Calu3 (cell line): ENCODE measurements around a stretch of chr2.

DNA sequence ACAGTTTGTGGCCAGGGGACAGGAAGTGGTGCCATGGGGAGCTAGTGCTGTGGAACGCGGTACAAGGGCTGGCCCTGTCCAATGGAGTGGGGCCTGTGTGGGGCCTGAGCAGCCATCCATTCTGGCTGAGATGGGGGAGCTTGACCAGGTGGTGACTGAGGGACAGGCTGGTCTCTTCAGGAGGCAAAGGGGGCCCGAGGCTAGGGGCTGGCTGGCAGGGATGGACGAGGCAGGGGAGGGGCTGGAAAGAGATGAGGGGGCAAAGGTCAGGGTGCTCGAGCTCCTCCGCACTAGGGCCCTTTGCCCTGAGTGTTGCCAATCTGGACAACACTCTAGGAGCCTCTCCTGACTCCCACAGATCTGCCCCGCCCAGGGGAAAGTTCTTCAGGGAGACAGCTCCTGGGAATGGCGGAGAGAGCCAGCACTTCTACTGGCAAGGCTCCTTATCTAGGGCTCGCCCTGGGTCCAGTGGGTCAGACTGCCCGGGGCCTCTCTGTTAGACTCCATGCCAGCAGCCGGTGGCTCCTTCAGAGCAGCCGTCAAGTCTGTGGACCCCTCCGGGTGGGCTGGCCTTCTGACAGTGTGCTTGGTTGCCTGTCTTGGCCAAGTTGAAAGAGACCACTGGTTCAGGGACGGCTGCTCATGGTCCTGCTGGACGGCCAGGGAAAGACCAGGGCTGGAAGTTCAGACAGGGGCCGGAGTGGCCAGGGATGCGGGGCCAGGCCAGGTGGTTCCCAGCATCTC, 12.3 kb downstream of the MALL start:
- PRO-cap: no peak

DNA sequence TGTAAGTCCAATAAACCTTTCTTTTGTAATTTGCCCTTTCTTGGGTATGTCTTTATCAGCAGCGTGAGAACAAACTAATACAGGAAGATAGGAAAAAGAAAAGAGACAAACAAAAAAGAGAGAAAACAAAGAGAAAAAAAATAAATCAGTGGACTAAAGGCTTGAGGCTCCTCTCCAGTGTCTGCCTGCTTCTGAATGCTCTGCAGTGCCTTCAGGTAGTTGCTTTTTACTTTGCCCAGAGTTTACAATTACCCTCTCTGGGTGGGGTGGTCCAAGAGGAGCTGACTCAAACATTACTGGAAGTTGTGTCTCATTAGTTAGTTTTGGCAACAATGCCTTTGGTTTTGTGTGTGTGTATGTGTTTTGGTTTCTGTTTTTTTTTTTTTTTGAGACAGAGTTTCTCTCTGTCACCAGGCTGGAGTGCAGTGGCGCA, 40.8 kb upstream of the MALL start:
- PRO-cap: no peak

GRCh38 chr2:110371559-110371855, 101.1 kb downstream of the LIMS4 start:
- PRO-cap: unidirectional peak, plus-strand start at chr2:110371766

GRCh38 chr2:110806076-110806457, 73.7 kb downstream of the ACOXL start:
- PRO-cap: no peak

- PRO-cap: no peak
Observed at GRCh38 chr2:110858291-110858733, 125.9 kb downstream of the ACOXL start.

DNA sequence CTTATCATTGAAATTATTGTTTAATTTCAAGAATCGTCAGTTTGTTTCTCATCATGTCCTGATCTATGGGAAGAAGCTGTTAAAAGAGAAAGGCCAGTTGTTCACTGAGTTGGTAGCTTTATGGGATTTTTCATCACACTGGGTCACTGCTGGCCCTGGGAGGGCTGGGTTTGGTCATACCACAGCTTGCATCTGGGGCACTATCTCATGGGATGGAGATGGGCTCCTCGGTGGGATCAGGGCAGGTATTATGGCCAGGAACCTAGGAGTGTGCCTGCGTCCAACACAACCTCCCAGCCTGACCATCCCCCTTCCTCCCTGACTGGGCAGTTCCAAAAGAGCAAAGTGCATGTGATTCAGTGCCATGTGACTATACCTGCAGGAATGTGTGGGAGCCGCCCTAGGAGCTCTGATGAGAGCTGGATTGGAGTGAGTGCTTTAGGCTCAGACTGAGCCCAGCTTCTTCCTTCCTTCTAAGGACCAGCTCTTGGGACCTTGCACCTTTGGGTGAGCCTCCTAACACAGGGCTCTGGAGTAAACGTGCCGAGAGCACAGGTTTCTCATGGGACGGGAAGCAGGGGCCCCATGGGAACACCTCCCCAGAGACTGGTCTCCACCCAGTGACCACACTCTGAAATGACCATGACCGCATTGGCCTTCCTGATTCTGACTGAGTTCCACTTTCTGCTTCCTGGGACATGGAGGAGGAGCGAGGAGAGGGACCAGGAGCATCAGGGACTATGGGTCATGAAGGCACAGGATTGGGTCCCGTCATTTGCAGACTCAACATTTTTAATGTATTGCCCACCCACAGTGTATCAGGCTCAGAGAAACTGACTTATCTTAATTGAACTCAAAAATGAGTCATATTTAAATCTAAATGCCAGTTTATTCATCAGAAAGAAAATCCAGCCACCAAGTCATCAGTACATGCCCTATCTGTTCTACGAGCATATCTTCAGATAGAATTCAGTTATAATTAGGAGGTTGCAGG, 87.9 kb upstream of the BCL2L11 start:
- PRO-cap: bidirectional peak, plus-strand start at position 403 of the sequence, minus-strand start at position 306 of the sequence; bidirectional peak, plus-strand start at position 680 of the sequence, minus-strand start at position 672 of the sequence

DNA sequence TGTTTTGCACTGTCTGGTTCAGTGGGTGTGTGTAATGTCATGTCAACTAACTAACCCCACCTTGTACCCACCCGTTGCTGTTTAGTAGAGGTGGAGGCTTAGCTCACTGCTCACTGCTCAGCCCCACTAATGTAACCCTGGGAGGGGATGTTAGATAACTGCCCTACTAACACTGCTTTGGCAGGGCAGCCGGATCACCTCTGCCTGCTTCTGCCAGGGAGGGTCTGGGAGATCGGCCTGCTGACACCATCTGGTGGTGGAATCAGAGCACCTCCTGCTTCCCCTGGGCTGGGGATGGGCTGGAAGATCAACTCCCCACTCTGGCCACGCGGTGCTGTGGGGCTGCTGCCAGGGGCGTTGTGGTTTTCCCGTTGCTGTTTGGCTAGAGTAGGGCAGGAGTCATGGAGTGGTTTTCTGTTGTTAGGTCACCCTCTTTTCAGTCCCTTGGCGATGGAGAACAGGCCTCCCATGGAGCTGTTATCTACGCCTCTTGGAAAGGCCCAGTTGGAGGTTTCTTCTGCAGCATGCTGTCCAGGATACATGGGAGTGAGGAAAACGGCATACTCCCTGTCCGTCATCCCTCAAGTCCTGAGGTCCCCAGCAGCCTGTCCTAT, 15.1 kb downstream of the BCL2L11 start:
- PRO-cap: no peak

DNA sequence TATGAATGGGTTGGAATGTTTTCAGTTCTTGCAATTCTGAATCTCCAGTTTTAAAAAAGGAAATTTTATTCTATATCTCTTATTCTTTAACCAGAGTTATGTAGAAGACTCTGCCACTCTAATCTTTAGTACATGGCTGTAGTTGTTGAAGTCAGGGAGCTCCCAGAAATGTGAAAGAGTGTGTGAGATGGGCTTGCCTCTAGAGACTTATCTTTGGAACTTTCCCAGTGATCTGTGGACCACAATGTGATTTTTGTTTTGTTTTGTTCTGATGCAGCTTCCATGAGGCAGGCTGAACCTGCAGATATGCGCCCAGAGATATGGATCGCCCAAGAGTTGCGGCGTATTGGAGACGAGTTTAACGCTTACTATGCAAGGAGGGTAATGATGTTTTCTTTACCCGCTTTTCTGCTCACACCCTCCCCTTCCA, 29.1 kb downstream of the BCL2L11 start:
- PRO-cap: no peak

DNA sequence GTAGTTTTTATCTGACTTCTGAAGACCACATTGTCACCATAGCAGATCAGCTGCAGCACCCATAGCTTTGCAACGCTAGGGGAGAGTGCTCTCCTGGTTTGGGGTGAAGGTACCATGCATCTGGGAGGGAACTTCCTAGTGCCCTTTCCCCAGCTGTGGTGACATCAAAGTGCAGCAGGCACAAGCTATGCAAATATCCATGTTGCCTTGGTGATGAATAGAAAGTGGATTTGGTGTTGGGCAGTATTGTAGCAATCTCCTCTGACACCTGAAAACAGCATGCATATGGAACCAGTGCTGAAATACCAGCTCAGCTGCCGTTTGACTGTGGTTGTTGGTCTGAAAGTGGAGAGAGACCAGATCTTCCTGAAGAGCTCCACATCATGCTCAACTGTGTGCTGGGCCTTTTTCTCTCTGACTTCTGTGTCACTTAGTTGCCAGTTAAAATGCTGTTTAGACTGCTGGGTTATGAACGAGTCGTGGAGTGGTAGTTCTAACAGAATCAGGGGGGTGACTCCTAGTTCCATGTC, 37.1 kb downstream of the BCL2L11 start:
- PRO-cap: no peak

- PRO-cap: no peak
Observed at GRCh38 chr2:111167004-111167692, 46.4 kb downstream of the BCL2L11 start.

DNA sequence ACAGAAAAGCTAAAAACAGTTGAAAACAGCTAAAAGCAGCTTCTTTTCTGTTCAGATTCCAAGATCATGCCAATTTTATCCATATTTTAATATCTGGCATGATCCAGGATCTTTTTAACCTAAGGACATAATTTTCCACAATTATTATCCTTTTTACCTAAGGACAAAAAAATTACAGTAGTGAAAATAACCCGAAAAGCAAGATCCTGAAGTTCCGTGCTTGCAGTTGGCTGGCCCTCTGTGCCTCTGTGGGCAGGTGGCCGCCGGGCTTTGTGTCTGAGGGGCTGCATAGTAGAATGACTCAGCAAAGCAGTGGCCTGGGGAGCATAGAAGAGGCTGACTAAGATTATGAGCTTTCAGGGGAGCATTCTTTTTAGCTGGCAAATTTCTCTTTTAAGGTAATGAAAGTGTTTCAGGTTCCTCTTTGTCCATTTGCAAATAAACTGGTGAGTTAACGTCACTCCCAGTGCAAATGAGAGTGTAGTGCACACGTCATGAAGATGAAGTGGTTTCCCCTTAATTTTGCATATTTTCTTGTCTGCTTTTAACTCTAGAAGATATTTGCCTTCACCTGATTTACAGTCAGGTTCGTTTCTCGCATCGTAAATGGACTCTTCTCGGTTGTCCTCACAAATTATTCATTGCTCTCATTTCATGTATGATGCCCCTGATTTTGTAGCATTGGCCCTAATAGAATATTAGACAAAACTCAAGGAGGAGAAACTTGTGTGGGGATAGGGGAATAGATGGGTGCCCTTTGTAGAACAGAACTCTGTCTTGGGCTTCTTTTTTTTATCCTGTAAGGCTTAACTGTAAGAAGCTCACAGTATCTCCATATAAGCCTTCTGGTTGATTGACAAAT, 98.6 kb downstream of the BCL2L11 start:
- PRO-cap: no peak

GRCh38 chr2:111276973-111277309, 156.2 kb downstream of the BCL2L11 start:
- PRO-cap: no peak

DNA sequence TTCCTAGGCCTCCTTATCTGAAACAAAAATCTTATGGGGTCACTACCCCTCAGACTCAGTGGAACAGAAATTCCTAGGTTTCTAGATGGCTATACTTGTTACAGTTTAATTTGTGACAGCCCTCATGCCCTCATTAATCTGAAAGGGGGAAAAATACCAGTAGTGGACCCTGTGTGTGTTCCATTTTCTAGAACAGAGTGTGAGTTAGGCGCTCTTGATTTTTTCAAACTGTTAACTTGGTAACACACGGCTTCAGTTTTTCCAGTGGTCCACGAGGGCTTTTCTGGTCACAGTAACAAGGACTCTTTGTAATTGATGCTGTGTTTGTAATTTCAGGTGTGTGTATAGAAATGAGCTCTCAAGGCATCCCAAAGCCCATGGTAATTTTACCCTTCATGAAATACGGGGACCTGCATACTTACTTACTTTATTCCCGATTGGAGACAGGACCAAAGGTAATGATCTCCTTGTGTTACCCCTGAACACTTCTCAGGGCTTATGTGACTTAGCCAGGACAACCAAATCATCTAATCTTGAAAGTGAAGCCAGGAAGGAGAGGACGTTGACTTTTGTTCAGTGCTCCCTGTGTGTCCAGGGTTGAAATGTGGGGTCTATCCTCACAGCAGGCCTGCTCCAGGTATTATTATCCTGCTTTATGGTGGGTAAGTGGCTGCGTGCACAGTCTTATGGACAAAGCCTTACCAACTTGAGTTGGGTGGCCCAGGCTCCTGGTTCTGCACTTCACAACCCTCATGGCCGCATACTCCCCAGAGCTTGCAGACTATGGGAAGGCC, 45.3 kb upstream of the TMEM87B start:
- PRO-cap: no peak

DNA sequence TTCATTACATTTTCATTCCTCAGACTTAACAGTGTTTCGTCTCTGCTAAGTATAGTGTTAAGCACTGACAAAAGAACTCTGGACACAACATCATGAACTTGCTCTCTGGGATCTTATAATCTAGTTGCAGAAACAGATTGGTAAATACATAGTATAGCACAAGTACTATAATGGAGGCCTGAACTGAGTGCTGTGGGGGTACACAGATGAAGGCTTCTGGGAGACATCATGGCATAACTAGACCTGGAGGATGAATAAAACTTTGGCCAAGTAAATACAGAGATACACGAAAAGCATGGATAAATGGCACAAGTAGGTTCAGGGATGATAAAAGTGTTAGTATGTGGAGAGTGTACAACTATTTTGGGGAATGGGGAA, 5.0 kb downstream of the ZC3H6 start:
- PRO-cap: no peak

GRCh38 chr2:112520599-112521401, 21.5 kb upstream of the POLR1B start:
- PRO-cap: no peak

DNA sequence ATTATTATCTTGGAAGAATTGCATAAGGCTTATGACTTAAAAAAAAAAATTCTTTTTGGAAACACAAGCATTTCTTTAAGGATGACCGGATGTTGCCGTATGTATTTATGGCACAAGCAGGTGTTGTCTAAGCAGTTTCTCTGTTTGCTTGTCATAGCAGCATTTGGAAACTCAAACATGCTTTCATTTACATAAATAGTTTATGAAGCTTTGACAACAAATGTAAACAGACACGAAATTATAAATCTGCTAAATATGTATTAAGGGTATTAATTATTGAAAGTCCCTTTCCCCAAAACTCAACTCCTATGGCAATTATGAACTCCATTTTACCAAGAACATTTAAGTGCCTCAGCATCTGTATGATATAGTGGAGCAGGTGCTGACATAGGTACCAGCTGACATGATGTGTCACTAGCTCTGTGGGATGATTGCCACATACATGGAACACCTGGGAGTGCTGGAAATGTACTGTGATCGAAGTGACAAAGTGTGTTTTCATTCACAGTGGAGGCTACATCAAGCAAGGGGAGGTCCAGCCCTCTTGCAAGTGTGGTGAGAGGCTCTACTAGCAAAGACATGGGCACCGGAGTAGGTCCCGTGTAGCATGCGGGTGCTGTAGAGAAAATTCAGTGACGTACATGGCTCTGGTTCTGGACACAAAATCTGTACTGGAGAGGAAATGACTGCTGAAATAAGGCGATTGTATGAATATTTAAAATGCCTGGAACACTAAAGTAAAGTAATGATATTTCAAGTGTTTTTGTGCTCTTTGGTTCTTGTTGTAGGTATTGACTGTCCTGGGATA, 10.4 kb upstream of the POLR1B start:
- PRO-cap: no peak

- PRO-cap: no peak
Observed at GRCh38 chr2:112583341-112584019, 929 bp upstream of the CHCHD5 start.

DNA sequence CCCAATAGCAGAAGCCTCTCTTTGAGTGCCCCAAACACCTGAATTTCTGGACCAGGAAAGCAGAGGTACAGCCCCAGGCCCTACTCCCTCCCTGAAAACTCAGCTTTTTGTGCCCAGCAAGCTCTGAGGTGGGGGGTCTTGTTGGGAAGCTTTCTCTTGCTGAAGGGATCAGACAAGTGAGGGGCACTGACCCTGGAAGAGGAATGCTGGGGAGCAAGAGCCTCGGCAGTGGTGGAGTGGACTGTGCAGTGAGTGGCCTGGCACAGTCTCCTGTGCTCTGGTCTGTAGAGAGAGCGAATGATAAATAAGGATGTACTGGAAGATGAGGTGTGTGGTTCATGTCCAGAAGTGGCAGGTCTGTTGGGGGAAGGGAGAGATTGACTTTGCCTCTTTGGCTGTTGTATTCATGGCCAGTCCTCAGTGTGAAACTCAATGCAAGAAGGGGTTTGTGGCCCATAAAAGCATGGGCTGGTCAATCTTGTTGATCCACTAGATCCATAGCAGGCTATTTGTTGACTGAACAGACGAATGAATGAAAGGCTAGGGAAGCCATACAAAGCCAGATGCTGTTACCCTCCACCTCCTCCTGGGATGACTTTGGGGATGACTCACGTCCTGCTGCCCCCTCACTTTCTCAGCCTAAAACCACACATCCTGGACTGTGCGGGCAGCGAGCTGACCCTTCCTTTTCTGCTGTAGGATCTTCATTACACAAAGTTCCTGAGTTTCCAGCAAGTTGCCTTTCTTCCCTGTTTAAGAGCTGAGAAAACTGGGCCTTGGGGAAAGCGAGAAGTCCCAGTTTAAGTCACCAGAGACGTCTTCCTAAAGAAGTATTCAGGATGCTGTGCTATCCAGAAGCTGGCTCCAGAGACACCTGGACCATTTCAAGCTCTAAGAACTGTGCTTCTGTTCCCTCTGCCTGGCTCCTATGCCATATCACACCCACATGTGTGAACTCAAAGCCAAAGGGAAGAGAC, 5.1 kb upstream of the SLC20A1 start:
- PRO-cap: no peak

DNA sequence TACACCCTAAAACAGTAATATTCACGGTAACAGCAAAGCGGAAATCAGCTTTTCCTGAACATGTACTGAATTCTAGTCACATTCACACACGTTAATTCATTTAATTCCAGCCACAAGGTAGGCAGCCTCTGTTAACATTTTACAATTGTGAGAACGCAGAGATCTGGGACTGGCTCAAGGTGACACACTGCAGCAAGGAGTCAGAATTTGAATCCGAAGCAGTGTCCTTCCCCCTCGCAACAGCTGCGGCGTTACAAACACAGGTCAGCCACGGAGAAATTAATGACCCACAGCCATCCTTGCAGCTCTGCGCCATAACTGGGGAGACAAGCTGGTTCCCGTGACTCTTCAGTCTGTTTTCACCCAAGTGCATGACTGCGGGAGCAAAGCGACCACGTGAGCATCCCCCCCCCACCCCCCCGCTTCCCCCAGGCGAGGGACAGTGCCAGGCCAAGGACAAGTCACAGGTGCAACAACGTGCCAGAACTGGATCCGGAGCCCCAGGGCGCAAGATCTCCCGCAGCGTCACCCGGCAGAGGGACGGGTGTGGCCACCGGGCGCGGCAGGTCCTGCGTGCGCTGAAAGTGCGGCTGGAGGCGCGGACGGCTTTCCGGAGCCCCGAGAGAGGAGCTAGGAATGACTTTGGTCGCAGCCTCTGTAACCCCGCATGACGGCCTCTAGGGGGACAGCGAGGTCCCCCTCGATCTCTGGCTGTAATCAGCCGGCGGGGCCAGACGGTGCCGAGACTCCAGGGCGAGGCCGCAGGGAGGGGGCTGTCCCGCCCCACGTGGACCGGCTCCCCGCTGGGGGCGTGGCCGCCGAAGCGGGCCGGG, 574 bp upstream of the SLC20A1 start:
- PRO-cap: bidirectional peak, plus-strand start outside the sequence, minus-strand start at position 320 of the sequence

GRCh38 chr2:112650569-112651563, 5.1 kb downstream of the SLC20A1 start:
- PRO-cap: no peak